ENCODE results near the genes ODAD1 and SULT2B1.

- CAGE, long polyA plus RNA, result no peak
- RRBS, result no CpG with 5 or more reads among the region's 3 CpGs
Measured at GRCh38 chr19:46943386-46943686, 76.3 kb upstream of the NPAS1 start.

DNA sequence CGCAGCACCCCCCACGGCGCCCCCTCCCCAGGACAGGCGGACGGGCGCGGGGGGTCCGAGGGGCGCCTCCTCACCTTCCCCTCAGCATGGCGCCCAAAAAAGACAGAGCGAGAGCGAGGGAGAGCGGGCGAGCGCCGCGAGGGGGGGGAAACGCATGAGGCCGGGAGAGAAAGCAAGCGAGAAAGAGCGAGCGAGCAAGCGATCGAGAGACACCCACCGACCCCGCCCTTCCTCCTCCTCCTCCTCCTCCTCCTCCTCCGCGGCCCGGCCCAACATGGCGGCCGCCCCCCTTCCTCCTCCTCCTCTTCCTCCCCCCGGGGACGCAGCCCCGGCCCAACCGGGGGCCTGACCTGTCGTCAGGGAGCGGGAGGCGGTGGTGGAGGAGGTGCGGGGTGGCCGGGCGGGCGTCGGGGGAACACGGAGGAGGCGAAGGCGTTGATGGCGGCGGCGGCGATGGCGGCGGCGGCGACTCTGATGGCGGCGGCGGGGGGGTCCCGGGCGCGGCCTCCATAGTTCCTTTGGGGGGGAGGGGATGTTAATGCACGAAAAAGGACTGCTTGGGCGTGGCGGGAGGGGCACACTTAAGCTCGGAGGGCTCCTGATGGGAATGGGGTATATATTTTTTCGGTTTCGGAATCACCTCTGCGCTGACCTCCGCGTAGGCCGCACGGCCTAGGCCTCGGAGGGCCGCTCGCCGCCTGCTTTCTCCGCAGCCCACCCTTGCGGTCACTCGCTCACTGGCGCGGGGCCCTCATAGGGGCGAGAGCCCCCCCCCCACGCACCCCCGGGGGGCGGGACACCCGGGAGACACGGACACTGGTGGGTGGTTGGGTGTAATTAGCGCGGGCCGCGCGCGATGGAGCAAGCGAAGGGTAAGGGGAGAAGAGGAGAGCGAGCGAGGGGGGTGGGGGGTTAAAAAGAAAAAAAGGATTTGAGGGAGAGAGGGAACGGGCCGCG lies 1.2 kb downstream of the ZC3H4 start:
- CAGE, long polyA plus RNA, result start-site peak on the minus strand centred at position 124 of the sequence, 67 bp wide, 49 and 127 reads in 2 replicates
- RRBS, result 2% methylated on average over 27 of the region's 98 CpGs

- CAGE, long polyA plus RNA, result no peak
- RRBS, result 4% methylated on average over 5 of the region's 44 CpGs
Measured at GRCh38 chr19:47113031-47113652, 434 bp downstream of the ZC3H4 start.

GRCh38 chr19:47186203-47187415 lies 44.4 kb downstream of the BBC3 start:
- CAGE, long polyA plus RNA, result no peak
- RRBS, result no CpG with 5 or more reads among the region's 18 CpGs

- CAGE, long polyA plus RNA, result no peak
- RRBS, result 95% methylated on average over 7 of the region's 42 CpGs
Measured at GRCh38 chr19:47264356-47265105, 8.2 kb downstream of the CCDC9 start.

DNA sequence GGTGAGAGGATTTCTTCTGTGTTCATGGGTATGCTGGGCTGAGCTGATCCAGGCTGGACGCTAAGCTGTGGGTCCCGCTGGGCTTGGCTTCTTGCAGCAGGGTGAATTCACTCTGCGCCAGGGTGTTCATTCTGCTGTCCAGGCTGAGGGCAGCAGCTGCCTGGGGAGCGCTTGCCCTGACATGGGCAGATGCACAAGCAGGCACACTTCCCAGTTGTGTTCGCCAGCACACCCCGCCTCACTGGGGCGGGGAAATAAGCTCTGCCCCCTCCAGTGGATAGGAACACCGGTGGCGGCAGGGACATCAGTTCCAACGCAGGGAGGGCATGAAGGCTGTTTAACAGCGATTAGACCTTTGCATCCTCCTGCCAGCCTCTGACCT lies 7.3 kb upstream of the INAFM1 start:
- CAGE, long polyA plus RNA, result no peak
- RRBS, result no CpG with 5 or more reads among the region's 11 CpGs

DNA sequence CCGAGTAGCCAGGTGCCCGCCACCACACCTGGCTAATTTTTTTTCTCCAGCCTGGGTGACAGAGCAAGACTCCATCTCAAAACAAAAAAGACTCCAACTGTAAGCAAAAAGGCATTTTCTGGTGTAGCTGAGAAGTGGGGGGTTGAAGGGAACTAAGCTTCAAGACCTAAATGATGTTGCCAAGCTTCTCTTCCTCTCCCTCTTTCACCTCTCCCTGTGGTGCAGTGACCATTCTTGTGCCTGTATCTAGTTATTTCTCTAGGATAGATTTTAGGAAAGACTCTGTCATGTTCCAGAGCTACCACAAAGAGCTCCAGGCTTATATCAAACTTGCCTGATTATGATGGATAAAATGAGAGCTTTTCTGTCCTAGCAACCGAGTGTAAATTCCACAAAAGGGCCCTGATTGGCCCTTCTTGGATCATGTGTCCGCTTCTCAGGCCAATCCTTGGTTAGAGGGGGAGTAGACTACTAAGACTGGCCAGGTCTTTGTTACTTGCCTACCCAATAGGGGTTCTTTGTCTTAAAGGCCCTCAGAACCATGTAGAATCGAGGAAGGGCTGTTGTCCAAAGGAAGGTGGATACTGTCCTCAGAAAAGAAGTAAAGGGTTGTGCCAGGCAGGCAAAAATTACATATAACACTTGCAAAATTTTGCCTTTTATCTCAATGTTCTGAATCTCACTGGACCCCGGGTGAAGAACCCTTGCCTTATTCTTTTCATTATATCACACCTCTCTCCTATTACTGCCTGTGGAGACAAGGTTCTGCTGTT lies 2.4 kb downstream of the DHX34 start:
- CAGE, long polyA plus RNA, result no peak
- RRBS, result no CpG with 5 or more reads among the region's 6 CpGs

GRCh38 chr19:47381727-47382414 lies 32.8 kb downstream of the DHX34 start:
- CAGE, long polyA plus RNA, result no peak
- RRBS, result no CpG with 5 or more reads among the region's 11 CpGs

DNA sequence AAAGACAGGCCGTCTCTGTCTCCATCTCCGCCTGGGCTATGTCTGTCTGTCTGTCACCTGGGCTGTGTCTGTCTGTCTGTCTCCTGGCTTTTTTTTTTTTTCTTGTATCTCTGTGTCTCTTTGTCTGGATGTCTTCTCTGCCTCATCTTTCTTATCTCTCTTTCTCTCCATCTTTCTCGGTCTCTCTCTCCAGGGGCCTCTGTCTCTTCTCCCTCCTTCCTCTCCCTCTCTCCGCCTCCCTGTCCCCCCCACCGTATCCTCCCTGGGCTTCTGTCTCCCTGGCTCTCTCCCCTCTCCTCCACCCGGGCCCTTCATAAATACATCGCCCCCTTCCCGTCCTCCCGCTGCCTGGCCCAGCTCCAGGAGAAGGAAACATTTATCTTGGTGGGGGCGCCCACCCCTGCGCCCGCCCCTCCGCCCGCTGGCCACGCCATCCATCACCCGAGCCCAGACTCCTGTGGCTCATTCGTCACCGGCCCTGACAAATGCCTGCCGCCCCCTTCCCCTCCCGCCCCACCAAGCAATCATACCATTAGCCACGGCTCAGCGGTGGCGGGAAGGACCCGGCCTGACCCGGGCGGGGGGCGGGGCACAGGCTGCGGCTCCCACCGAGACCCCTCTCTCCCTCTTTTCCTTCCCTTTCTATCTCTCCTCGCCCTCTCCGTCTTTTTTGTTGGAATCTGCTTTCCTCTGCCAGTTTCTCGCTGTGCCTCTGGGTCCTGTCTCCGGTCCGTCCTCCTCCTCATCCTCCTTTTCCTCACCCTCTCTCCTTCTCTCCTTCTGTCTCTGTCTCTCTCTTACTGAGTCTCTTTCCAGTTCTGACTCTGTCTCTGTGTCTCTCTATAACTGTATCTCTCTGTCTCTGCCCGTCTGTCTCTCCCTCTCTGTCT lies 2.6 kb upstream of the MEIS3 start:
- CAGE, long polyA plus RNA, result no peak
- RRBS, result under 1% methylated on average over 8 of the region's 35 CpGs

GRCh38 chr19:47500971-47501883 lies 13.6 kb downstream of the NAPA start:
- CAGE, long polyA plus RNA, result no peak
- RRBS, result no CpG with 5 or more reads among the region's 12 CpGs

- CAGE, long polyA plus RNA, result no peak
- RRBS, result no CpG with 5 or more reads among the region's 7 CpGs
Measured at GRCh38 chr19:47581446-47582112, 8.6 kb upstream of the ZNF541 start.

- CAGE, long polyA plus RNA, result no peak
- RRBS, result no CpG with 5 or more reads among the region's 6 CpGs
Measured at GRCh38 chr19:47673699-47674225, 39.5 kb upstream of the EHD2 start.

DNA sequence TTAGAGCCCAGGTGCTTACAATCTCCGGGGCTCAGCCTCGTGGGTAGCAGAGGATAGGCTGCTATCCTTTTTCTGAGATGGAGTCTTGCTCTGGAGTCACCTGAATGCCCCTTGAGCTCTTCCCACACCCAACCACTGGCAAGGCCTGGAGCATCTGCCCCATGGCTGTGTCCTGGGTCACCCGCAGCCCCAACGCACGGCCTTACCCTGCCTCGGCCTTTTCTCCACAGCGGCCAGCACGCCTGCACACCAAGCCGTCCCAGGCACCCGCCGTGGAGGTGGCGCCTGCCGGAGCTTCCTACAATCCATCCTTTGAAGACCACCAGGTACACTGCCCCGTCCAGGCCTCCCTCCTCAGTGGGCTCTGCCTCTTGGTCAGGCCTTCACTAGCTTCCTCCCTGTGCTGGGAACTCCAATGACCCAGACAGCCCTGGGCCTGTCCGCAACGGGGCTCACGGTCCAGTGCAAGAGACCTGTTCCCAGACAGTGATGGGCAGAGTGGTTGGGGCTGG lies 7.0 kb downstream of the NOP53 start:
- CAGE, long polyA plus RNA, result no peak
- RRBS, result no CpG with 5 or more reads among the region's 17 CpGs

- CAGE, long polyA plus RNA, result no peak
- RRBS, result no CpG with 5 or more reads among the region's 14 CpGs
Measured at GRCh38 chr19:47755570-47756033, 10.3 kb downstream of the NOP53 start.

DNA sequence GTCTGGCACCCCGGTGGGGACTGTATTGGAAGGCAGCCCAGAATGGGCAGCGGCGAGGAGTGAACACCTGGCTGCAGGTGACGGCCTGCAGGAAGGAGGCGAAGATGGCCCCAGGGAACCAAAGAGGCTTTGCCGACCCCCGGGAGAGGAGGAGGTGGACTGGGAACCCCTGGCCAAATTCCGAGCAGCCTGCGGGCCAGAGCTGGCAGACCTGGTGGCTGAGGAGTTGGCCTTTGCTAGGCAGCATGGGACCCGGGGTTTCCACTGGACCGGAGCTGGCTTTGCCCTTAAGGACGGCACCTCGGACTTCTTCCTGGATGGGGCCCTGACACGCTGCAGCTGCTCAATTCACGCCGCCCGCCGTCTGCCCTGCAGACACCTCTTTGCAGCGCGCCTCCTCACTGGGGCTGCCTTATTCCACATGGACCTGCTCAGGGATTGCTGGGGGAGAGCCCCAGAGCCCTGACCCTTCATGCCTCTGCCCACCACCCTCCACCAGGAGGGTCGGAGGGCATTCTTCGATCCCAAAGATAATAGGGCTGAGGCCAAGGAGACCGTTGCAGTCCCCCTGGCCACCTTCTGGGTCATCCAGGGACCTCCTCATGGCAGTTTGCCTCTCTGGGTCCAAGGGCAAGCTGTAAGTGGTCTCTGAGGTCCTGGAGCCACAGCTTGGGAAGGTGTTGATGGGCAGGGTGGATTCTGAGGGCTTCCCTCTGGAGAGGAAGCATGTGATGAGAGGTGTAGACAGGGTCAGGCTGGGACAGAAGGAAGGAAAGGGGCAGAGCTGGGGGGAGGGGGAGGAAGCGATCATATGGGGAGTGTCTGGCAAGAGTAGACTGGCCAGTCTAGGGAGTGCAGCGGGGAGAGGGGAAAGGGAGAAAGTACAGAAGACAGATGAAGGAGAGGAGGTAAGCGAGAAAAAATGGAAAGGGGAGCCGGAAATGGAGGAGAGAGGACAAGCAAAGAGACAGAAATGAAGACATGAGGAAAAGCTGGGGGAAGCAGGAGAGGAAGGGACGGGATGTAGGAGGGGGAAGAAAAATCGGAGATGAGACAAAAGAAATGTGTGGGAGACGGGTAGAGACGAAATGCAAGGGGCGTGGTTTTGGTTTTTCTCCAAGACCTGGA lies 26.2 kb downstream of the ZSWIM9 start:
- CAGE, long polyA plus RNA, result start-site peak on the plus strand centred at position 912 of the sequence, 244 bp wide, 413 and 297 reads in 2 replicates
- RRBS, result 62% methylated on average over 3 of the region's 32 CpGs

- CAGE, long polyA plus RNA, result no peak
- RRBS, result no CpG with 5 or more reads among the region's 7 CpGs
Measured at GRCh38 chr19:48211244-48211944, 40.9 kb downstream of the ZSWIM9 start.

- CAGE, long polyA plus RNA, result no peak
- RRBS, result 2% methylated on average over 23 of the region's 49 CpGs
Measured at GRCh38 chr19:48321776-48322400, at the start of gene ODAD1. TSS of gene ODAD1 (minus strand) at chr19:48321971.

GRCh38 chr19:48442768-48443607 lies 2.8 kb upstream of the GRWD1 start:
- CAGE, long polyA plus RNA, result no peak
- RRBS, result 10% methylated on average over 68 of the region's 136 CpGs

DNA sequence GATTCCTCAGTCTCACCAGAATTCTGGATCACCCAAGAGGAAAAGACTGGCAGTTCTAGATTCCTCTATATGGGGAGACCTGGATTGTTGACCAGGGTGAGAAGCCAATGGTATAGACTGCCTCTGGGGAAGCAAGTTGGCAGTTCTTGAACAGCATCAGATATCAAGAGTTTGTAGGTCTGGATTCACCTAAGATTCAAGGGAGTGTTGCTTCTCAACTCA lies 4.3 kb upstream of the CYTH2 start:
- CAGE, long polyA plus RNA, result no peak

GRCh38 chr19:48551552-48552339 lies at the start of gene SULT2B1:
TSS of gene SULT2B1 (plus strand) at chr19:48552172.
- CAGE, long polyA plus RNA, result no peak
- RRBS, result 81% methylated on average over 2 of the region's 32 CpGs

All from AG04450 (cell line).